Fibroblast of the aortic adventitia (primary cell): ENCODE measurements around a stretch of chr17.

- CAGE, long polyA plus RNA: no peak
Measured at GRCh38 chr17:80832878-80833662, 158.6 kb upstream of the CHMP6 start.

DNA sequence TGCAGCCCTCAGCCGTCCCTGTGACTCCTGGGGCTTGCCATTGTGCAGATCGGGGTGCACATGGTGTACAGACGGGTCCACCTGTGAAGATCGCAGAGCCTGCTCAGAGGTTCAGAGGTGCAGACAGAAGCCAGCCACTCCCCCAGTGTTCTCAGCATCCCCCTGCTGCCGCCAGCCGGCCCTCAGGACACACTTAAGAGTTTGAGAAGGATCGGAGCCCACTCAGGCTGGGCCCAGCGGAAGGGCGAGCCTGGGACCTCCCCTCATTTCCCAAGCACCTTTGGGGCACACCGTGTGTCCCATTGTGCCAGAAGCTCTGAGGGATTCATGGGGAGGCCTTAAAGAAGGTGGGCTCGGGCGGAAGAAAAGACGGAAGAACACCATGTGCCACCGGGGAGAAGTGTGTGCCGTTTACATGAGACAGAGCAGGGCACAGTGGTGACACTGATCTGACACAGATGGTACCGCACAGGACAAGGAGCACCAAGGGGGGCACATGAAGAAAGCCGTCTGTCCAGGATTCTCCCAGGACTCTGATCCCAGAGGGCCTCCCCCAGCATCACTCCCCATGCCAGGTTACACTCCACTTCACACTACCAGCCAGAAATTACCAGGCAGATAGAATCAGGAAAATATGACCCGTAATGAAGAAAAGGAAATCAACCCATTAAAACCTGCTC, 128.8 kb upstream of the CHMP6 start:
- CAGE, long polyA plus RNA: no peak

GRCh38 chr17:80929354-80929925, 62.2 kb upstream of the CHMP6 start:
- CAGE, long polyA plus RNA: no peak

DNA sequence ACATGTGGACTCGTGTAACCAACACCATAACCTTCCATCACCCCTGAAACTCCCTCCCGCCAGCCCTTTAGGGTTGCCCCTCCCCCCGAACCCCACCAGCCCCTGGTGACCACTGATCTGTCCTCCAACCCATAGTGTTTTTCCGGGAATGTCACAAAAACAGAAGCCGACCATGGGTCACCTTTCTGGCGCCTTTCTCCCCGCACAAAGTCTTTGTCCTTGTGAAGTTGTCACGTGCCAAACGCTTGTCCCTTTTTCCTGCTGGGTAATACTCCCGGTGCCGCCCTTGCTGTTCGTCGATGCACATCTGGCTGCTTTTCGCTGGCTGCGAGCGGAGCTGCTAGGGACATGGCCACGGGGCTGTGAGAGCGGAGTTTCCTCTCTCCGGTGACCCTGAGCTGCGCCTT, 11.9 kb downstream of the CHMP6 start:
- CAGE, long polyA plus RNA: no peak

GRCh38 chr17:81032139-81032536, 2.8 kb upstream of the BAIAP2 start:
- CAGE, long polyA plus RNA: no peak

GRCh38 chr17:81035773-81036257, 864 bp downstream of the BAIAP2 start:
- CAGE, long polyA plus RNA: no peak

GRCh38 chr17:81084294-81085139, 49.6 kb downstream of the BAIAP2 start:
- CAGE, long polyA plus RNA: no peak

GRCh38 chr17:81331731-81332110, 36.6 kb upstream of the SLC38A10 start:
- CAGE, long polyA plus RNA: no peak

GRCh38 chr17:81386280-81386849, 8.9 kb upstream of the BAHCC1 start:
- CAGE, long polyA plus RNA: no peak

- CAGE, long polyA plus RNA: no peak
Measured at GRCh38 chr17:81396321-81397385, 1.4 kb downstream of the BAHCC1 start.

- CAGE, long polyA plus RNA: no peak
Measured at GRCh38 chr17:81402352-81403167, 7.3 kb downstream of the BAHCC1 start.

DNA sequence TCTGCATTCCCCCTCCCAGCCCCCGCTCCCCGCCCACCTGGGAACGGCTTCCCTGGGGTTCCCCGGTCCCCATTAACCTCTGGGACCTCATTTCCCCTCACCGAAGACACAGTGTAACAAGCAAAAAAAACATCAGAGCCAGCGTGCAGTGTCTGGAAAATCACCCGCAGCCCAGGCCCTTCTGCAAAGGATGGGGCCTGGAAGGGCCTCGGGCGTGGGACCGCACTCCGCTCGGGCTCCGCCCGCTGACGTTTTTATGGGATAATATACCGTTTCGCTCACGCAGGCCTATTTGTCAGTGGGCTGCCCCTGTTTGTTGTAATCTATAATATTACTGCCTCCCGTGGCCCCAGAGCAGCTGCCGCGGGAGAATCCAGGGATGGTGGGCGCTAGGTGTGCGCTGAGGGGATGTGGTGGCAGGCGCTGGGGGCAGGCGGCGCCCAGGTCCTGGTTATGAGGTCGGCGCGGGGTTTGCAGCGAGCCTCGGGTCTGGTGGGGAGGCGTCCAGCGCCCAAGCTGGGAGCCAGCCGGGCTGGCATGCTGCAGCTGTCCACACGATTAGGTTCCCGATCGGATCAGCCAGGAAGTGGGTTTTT, 11.2 kb downstream of the BAHCC1 start:
- CAGE, long polyA plus RNA: no peak

DNA sequence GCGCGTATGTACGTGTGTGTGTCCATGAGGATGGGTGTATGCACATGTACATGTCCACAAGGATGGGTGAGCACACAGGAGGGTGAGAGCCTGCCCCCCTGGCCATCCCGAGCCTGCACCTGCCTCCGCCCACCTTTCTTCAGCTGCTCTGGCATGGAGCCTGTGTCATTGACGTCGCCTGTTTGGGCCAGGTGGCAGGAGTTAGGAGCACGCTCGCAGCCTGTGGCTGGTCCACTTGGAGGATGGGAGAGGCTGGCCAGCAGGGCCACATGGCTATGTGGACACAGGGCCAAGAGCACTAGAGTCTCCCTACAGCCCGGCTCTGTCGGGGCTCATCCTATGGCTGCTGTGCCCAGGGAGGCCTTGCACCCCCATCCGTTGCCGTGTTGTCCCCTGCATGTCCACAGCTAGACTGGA, 21.4 kb downstream of the BAHCC1 start:
- CAGE, long polyA plus RNA: no peak

- CAGE, long polyA plus RNA: no peak
Measured at GRCh38 chr17:81432079-81432541, 36.9 kb downstream of the BAHCC1 start.

DNA sequence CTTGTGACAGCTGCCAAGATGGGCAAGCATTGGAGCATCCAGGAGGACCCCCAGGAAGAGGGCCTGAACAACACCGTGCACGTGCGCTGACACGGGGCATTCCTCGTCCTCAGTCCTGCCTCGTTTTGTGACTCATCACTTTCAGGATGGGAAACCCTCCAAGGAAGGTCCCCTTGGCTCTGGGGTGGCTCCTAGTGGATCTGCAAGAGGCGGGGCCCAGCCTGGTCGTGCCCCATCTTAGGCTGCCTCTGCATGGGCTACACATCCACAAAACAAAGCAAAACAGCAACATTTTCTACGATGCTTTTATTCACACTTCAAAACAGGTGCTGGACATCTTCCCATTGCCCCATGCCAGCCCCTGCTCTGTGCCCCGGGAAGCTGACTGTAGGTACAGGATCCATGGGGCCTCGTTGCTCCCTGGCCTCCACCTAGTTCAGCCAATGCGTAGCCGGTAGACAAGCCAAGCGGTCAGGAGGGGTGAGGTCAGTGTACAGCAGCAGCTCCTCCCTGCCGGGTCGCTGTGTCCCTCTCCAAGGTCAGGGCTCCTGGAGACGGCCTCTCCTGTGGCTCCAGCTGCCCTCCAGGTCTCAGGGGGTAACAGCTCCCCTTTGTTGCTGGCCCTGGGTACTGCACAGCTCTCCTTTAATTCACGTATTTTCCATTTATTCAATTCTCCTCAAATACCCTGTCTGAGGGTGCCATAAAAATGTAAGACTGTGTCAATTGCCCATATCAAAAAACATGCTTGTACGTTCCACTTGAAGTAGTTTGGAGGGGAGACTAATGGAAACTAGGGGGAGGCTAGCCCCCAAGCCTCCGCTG, 32.2 kb downstream of the ACTG1 start:
- CAGE, long polyA plus RNA: no peak

DNA sequence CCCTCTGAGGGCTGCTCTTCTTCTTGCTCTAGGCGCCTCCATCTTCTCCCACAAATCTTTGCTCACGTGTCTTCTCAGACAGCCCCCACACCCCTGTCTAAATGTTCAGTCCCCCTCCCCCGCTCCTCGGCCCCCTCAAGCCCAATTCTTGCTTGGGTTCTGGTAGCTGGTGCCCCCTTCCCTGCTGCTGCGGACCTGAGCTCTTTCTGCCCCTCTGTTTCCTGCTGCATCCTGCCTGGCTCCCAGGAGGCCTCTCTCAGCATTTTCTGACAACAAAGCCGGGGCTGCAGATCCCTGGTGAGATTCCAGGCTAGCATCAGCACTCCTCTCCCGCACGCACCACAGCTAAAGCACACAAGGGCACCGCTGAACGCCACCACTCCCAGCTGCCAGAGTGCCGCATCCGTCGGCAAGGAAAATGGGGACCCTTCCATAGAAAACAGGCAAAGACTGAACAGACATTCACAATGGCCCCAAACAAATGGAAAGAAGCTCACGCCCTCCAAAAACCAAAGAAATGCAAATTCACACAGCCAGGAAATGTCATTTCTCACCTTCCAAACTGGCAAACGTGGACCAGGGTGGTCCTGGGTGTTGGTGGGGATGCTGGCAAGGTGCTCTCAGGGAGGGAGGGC, 23.0 kb downstream of the ACTG1 start:
- CAGE, long polyA plus RNA: no peak

- CAGE, long polyA plus RNA: no peak
Measured at GRCh38 chr17:81491233-81491605, 21.4 kb downstream of the ACTG1 start.

DNA sequence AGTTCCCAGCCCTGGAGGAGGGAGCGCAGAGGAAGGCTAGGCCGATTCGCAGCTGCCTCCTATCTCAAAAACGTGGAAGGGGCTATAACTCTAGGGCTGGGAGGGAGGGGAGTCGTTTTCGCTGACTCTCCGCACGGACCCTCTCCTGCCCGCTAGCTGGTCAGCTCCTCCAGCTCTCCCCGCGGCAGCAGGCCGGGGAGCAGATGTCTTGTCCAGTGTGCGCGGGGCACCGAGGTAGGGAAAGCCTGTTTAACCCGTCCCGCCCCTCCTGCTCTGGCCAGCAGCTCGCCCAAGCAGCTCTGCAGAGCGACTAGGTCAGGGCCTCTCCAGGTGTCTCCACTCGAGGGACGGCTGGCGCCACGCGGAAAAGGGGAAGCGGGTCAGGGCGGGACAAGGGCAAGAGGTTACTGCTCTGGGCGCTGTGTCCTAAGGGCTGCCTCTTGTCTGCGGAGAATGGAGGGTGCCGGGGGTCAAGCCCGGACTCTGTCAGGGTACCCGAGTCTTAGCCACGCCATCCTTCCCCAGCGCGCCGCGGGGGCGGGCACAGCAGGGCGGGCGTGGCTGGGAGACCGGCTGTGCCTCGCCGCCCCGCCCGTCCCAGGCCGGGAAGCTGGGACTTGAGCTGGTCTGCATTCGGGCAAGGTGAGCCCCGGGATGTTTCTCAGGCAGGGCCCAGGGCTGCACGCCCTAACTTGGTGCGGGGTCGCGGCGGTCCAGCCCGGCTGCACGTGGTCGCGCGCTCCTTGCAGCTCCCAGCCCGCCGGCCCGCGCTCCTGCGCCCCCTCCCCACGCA, 6.1 kb upstream of the ACTG1 start:
- CAGE, long polyA plus RNA: no peak

DNA sequence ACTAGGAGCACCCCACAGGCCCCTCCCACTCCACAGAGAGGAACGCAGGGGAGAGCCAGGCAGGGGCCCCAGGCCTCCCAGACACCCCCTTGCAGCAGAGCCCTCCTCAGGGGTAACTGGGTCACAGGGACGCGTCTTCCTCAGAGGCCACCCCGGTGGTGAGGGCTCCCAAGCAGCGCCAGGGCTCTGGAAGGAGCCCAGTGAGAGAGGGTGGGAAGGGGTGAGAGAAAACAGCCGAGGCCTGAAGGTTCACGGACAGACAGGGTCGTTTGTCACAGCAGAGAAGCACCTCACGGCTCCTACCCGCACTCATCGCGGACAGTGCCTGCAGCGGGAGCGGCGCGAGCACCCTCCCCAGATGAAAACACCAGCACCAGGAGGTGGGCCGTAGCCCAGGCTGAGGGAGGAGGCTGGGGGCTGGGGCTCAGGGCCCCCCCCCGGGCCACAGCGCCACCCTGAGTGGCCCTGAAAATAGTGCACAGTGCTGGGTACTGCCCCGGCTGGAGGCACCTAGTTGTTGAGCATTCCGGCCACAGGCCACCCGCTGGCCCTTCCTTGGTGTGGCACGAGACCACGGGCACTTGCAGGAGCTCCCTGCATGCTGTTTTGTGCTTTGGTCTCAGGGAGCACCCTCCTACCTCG, 11.6 kb downstream of the FSCN2 start:
- CAGE, long polyA plus RNA: no peak

GRCh38 chr17:81546897-81547717, 5.0 kb downstream of the FAAP100 start:
- CAGE, long polyA plus RNA: no peak